NT2/D1 (cell line): ENCODE results near the gene TTC33.

DNA sequence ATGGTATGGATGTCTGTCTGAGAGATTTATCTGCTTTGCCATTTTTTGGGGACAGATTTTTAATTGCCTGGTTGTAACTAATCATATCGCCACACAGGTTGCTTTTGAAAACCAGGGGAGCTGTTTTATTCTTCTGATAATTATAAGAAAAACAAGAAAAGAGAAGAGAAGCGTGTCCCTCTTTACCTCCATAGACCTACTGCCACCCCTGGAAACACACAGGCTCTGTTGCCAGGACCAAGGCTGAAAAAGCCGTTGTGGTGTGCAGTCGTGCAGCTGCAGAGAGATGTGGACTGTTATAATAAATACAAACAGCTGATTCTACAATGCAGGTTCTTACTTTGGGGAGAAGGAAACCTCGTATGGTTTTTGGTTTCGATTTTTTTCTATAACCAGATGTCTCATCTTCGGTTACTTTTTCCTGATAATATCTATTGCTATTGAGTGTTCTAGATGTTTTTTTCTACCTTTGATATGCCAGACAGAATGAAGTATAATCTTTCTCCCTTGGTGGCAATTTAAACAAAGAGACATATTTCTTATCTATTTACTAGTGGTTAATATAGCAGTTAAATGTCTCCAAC is 28.2 kb downstream of the FYB1 start:
- RRBS, 2 experiments = no CpG with 5 or more reads among the region's 7 CpGs

- RRBS, 2 experiments = no CpG with 5 or more reads among the region's 4 CpGs
Measured at GRCh38 chr5:39212703-39213349, 6.5 kb downstream of the FYB1 start.

GRCh38 chr5:39217175-39217561 is 2.2 kb downstream of the FYB1 start:
- RRBS, 2 experiments = no CpG with 5 or more reads among the region's 5 CpGs

GRCh38 chr5:39256498-39256936 is 37.2 kb upstream of the FYB1 start:
- RRBS, 2 experiments = no CpG with 5 or more reads among the region's 4 CpGs

- RRBS, 2 experiments = no CpG with 5 or more reads among the region's 1 CpG
Measured at GRCh38 chr5:39398930-39399956, 25.5 kb downstream of the DAB2 start.

- RRBS, 2 experiments = no CpG with 5 or more reads among the region's 11 CpGs
Measured at GRCh38 chr5:39447986-39448474, 23.2 kb upstream of the DAB2 start.

- RRBS, 2 experiments = no CpG with 5 or more reads among the region's 9 CpGs
Measured at GRCh38 chr5:39469639-39470575, 45.1 kb upstream of the DAB2 start.

DNA sequence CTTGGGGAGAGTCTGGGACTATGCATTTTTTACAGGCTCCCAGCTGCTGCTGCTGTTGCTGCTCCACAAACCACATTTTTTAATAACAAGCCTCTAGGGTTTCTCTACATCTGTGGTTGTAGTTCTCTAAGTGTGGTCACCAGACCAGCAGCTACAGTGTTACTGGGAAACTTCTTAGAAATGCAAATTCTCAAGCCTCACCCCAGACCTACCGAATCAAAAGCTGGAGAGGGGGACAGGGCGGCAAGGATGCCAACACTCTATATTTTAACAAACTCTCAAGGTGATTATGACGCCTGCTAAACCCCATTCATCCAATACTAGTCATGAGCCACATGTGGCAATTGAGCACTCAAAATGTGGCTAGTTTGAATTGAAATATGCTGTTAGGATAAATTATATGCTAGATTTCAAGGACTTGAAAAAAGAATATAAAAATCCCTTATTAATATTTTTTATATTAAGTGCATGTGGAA is 293.3 kb upstream of the PTGER4 start:
- RRBS, 2 experiments = no CpG with 5 or more reads among the region's 3 CpGs

DNA sequence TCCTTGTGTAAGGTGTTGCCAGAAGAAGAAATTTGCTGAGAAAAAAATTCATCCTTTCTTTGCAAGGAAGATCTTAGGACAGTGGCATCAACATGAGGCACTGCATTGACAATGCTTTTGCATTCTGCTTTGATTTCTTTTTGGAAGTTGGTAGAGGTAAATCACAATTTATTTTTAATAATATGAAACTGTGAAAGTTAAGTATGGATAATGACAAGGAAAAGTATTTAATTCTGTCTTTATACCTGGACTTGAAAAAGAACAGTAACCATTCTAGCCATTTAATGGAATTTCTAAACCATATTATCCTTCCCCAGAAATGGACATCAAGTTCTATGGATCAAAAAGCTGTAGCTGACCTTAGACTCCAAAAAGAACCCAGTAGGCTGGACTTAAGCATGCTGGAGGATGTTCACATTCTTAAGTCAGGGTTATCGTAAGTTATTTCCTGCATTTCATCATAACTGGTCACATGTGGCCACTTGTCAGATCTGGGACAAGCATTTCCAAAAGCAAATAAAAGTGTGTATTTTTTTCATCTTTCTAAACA is 274.7 kb upstream of the PTGER4 start:
- RRBS, 2 experiments = no CpG with 5 or more reads among the region's 1 CpG

DNA sequence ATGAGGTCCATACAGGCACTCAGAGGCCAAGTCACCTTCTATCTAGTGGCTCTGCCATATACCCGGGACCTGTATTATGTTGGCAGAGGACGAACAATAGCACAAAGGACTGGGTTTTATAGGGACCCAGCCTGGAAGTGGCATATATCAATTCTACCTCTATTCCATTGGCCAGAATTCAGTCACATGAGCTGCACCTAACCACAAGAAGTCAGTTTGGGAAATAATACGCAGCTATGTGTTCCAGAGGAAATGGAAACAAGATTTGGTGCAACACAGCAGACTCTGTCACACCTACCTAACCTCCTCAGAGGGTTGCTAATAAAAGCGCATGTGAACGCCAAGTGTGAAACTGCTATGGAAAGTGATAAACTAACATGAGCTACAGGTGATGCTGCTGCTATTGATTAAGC is 4.0 kb upstream of the PTGER4 start:
- RRBS, 2 experiments = no CpG with 5 or more reads among the region's 5 CpGs

- RRBS, 2 experiments = 0 to 2% methylated on average over 3 to 7 of the region's 86 CpGs
Measured at GRCh38 chr5:40755317-40756501, at the start of gene TTC33. Gene TTC33, minus strand, starts transcription at chr5:40755961.

GRCh38 chr5:41425931-41426200 is 84.5 kb downstream of the PLCXD3 start:
- RRBS, 2 experiments = no CpG with 5 or more reads among the region's 2 CpGs

- RRBS, 2 experiments = no CpG with 5 or more reads among the region's 3 CpGs
Measured at GRCh38 chr5:41835639-41836066, 34.6 kb downstream of the OXCT1 start.

- RRBS, 2 experiments = 14 to 52% methylated on average over 12 to 14 of the region's 53 CpGs
Measured at GRCh38 chr5:41869542-41870236, 536 bp downstream of the OXCT1 start.

DNA sequence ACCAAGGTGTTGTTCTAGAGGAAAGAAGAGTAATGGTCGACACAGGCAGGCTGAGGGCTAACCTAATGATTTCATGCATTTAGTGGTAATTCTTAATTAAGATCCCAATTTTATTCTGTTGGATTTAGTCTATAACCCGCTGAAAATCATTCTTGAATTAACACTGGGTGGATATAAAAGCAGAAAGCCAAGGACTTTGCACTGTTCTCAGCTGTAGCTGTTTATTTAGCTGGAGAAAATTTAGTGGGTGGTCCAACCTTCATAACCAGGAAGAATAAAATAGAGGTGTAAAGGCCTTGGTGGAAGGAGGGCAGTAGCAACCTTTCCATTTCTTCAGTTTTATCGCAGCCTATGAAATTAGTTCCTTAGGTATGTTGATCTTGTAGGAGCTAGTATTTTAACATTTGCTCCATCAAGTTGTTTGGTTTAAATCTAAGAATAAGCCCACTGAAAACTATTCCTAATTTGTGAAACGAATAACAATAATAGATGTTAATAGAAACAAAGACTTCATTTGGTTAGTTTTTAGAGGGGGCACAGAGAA is 92.3 kb downstream of the GHR start:
- RRBS, 2 experiments = no CpG with 5 or more reads among the region's 4 CpGs

DNA sequence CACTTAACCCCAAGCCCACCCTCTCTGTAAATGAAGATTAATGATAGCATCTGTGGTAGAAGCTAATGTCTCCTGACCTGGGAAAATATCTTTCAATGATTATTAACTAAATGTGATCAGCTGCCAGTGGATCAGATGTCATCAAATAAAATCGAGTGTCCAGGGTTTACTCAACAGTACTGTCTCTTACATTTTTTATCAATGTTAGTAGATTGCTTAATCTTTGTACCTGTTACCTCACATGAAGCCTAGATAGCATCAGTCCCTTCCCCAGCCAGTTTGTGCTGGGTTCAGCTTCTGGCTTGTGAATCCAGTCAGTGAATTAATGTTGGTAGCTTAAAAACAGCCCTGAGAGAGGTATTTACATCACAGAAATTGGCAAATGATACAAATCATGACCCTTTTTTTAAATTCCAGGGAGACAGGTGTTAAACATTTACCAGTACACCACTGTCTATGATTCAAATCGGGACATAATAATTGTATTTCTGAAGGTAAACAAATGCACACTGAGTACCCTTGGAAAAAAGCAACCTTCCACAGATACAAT is 134.5 kb downstream of the GHR start:
- RRBS, 2 experiments = no CpG with 5 or more reads among the region's 2 CpGs

GRCh38 chr5:42879162-42879639 is 67.5 kb upstream of the SELENOP start:
- RRBS, 2 experiments = no CpG with 5 or more reads among the region's 3 CpGs

DNA sequence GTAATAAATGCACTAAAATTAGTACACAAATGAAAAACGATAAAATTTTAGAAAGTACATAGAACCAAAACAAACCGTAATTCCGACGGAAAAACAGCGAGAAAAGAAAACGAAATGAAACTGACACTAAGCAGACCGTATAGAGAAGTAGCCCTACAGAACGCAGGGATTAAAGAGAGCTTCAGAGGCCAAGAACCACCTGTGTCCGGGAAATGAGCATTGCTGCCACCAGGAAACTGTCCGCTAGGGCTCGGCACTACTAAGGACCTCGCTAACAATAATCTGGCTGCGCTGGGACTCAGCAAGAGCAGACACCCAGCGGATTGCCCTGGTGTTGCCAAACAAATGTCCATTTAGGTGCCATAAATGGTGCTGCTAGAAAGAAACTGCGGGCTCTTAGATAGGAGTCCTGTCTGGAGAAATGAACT is 90.9 kb downstream of the ANXA2R start:
- RRBS, 2 experiments = no CpG with 5 or more reads among the region's 15 CpGs